ENCODE measurements around a stretch of chr7.

GRCh38 chr7:46969933-46970358 is 612.0 kb downstream of the TNS3 start:
- PRO-cap, result no peak

GRCh38 chr7:47254042-47254779 is 327.7 kb downstream of the TNS3 start:
- PRO-cap, result no peak

DNA sequence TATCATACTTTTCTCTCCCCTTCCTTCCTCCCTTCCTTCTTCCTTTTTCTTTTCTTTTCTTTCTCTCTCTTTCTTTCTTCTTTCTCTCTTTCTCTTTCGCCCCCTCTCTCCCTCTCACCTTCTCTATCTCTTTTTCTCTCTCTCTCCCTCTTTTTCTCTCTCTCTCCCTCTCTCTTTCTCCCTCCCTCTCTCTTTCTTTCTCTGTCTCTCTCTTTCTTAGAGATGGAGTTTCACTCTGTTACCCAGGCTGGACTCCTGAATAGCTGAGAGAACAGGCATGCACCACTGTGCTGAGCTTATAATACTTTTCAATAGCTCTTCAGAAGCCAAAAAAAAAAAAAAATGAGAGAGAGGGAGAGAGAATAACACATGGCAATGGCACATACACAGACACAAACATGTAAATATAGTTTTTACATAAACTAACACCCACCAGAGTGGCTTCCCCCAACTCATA is 322.1 kb downstream of the TNS3 start:
- PRO-cap, result no peak

DNA sequence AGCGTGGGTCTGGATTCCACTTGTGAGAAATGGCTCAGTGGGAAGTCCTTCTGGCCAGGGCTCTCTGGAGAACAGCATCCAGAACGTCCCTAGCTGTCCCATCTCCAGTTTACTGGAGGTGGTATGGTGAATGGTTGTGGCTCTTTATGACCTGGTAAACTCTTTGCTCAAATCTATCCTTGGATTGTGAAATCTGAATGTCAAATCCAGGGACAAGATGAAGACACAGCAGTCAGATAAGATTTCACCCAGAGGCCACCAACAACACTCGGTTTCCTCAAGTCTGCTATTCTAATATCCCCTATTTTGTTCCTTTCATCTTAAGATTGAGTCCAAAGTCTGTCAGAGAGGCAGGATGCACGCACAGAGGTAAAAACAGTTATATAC is 287.0 kb downstream of the TNS3 start:
- PRO-cap, result no peak

GRCh38 chr7:47326761-47327222 is 255.1 kb downstream of the TNS3 start:
- PRO-cap, result no peak

- PRO-cap, result no peak
These were observed 245.8 kb downstream of the TNS3 start for GRCh38 chr7:47336012-47336656.

GRCh38 chr7:47354707-47355648 is 226.9 kb downstream of the TNS3 start:
- PRO-cap, result no peak

DNA sequence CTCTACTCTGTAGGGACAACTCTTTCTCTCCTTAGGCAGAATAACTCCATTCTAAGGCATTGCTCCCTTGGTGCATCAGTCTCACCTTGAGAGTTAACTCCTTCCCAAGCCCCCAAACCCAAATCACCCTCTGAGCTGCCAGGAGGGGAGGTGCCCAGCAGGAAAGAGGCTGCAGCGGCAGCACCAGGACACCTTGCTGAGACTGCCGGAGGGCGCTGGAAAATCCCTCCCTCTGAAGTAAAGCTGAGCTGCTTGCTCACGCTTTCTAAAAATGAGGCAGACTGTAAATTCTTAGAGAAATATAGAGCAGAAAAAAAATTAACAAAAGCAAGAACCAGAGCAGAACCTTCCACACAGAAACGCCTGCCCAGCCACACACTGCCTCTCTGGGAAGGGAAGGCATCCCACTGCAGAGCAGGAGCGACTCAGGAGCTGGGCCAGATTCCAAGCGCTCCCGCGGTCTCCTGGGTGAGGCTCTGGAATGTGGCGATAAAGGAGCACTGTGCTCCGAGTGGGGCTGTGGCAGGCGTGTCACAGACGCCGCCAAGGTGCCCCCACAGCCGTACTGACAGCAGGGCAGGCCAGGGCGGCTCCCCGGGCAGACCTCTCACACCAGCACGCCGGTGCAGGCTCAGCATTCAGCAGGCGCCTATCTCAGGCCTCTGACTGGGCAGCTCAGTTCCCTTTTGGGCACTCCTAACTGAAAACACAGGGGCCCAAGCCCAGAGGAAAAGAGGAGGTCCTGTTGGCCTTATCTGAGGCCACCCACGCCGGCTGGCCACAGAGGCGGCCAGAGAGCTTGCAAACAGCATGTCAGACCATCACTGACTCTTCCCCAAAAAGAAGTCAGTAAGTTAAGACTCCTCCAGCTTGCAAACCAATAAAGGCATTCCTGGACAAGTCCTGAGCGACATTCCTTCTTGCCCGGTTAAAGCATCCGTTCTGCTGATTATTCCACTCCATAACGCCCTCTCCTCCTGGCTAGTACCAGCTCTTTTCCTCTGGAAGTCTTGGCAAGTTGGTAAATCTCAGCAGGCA is 202.0 kb downstream of the TNS3 start:
- PRO-cap, result no peak

DNA sequence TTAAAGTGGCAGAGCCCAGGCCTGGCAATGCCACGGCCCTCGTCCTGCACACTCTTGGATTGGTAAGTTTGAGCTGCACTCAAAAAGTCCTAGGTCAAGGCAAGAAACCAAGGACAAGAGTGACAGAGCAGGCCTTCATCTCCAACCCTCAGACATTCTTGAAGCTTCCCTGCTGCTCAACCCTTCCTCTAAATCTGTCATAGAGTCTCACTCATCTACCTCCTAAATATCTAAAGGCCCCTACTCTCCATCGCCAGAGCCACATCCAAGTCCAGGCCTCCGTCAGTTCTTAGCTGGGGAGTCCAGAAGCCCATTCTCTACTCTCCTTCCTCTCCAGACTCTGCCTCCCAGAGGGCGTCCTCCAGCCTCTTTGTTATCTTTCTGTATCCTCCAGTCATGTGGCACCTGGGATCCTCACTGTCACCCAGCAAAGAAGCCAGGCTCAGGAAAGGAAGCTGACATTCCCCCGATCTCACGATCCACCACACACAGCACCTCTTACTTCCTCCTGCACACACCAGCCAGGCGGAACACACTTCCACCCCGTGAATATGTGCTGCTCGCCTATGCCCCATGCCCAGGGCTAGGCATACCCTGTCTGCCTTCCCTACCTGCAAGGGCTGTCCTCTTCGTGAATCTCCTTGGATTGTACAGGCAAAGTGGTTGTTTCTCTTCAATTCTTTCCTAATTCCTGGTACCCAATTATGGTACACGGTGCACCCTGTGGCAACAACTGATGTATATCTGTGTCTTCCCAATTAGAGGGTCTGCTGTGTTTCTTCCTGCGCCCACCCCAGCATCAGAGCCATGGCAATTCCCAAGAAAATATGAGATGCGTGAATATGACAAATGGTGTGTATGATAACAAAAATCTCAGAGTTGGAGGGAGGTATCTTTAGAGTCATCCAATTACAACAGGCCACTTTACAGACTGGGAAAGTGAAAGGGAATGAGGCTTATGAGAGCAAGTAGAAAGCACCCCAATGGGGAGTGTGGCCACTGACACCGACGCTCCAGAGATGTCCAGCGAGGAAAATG is 191.0 kb downstream of the TNS3 start:
- PRO-cap, result no peak

GRCh38 chr7:47391993-47392539 is 189.8 kb downstream of the TNS3 start:
- PRO-cap, result no peak

DNA sequence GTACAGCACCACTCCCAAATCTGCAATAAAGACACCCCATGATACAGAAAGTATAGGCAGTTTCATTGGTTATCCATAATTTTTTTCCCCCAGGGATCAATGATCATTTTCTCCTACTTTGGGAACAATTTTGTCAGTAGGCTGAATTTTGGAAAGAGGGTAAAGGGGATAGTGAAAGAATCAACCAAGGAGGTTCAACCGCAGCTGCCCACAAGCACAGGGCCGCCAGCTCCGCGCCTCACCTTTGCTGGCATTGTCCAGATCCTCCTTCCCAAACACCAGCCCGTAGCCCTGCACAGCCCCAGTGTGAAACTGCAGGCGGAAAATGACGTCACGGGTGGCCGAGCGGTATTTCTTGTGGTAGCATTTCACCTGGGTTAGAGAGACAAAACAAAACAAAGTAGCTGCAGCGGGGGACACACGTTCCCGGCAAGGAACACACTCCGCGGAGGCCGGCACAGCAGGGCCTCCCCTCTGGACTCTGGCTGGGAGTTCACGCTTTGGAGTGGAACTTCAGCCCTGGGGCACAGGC is 181.3 kb downstream of the TNS3 start:
- PRO-cap, result no peak

GRCh38 chr7:47464976-47465513 is 116.9 kb downstream of the TNS3 start:
- PRO-cap, result no peak

DNA sequence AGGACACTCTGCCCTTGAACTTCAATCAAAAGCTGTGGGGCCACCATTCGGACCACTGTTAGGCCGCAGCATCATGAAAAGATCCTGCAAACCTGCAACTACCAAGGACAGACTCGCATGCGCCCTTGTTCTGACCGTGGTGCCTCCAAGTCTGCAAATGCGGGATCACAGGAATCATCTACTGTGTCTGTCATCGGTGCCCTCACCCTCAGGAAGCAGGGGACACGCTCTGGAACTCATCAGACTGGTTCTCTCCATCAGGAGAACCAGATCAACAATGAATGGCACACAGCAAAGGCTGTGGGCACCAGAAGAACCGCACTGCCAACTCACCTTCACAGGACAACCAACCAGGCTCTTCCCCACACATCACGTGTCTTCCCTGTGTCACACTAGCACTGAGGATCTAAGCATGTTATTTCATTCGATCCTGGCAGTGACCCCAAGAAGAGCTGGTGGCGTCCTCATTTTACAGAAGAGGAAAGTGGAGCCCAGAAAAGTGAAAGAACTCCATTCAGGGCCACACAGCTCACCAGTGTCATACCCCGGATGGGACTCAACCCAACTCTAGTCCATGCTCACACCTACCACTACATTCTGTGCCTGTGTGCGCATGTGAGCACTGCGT is 106.1 kb downstream of the TNS3 start:
- PRO-cap, result bidirectional peak, plus-strand start at position 423 of the sequence, minus-strand start at position 273 of the sequence

DNA sequence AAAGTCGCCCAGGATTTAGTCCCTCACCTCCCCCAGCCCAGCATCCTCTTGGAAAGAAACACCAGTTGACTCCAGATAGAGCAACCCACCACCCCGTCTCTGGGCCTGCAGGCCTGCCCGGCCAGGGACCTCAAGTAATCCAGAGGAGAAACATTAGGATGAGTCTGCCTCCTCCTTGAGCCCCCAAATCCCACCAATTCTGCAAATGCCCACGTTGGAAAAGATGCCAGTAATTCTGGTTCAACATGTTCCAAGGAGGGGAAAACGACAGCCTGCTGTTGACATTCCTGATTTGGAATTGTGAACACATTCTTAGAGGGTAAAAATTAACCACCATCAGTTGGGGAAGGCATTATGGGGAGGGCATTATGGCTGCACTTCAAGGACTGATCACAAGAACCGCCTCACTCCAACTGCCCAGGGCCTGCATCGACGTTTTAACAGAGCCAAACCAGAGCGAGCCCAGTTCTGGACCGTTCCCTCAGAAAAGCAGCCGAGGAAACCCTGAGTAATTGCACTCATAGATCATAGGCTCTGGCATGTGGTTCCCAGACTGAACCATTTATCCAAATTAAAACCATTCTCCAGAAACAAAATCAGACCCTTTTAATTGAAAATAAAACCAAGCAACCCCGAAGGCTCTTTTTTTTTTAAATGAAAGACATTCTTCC is 8.2 kb downstream of the TNS3 start:
- PRO-cap, result no peak

GRCh38 chr7:47580748-47581389 is 1.0 kb downstream of the TNS3 start:
- PRO-cap, result no peak

GRCh38 chr7:47610586-47610969 is 28.7 kb upstream of the TNS3 start:
- PRO-cap, result no peak

GRCh38 chr7:47611027-47611597 is 29.2 kb upstream of the TNS3 start:
- PRO-cap, result no peak

DNA sequence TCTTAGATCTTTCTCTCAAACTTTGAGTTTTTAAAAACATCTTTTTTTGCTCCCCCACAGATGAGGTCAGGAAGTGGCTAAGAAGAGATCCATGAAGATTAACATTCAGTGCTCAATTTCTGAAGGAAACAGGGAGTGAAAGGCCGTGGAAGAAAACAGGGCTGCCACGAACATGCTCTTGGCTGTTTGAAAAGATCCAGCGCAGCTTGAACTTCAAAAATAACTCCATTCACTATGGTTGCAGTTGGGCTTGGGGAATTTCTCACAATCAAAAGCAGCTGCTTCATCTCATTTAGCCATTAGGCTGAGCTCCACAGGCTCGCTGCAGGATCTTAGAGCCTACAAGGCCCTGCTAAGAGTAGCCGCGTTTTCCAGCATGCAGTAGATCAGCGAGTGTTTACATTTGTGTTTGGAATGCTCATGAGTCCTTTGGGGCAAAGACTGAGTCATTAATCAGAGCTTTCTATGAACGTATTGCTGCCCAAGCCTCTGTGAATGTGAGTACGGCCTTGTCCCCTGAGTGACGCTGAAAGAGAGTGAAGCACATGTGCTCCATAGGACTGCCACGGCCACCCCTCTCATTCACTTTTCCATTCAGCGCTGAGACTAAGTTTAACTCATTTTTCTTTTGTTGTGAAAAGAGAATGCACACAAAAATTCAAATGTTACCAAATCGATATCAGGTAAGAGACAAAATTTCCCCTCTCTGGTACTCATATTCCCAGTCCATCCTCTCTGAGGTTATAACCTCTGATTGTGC is 41.3 kb upstream of the TNS3 start:
- PRO-cap, result no peak

- PRO-cap, result unidirectional peak, plus-strand start at chr7:48088380; bidirectional peak, plus-strand start at chr7:48088673, minus-strand start at chr7:48088474; bidirectional peak, plus-strand start at chr7:48089265, minus-strand start at chr7:48088886
These were observed 748 bp upstream of the UPP1 start for GRCh38 chr7:48088100-48088933.

GRCh38 chr7:48089416-48089952 is 419 bp downstream of the UPP1 start:
- PRO-cap, result bidirectional peak, plus-strand start at chr7:48089559, minus-strand start at chr7:48089452